ENCODE measurements around a stretch of chr16.

DNA sequence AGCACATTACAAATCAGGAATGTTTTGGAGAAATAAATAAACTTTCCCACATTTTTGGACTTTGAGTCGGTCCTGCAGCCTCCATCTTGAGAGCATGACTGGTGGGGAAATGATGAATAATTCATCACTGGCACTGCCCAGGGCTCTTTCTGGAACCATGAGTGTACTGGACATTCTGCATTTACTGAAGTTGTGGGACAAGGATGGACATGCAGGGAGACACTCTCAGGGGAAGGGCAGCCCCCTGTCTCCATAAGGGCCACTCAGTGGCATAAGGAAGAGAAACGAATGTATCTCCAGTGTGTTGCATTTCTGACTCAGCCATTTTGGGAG, 8.0 kb downstream of the FOXL1 start:
- PRO-cap: bidirectional peak, plus-strand start at position 180 of the sequence, minus-strand start outside the sequence
- RAMPAGE, long total RNA, 2 experiments: no peak in any of the 2 experiments

- PRO-cap: no peak
- RAMPAGE, long total RNA, 2 experiments: no peak in any of the 2 experiments
Measured at GRCh38 chr16:86651674-86652219, 73.4 kb downstream of the FOXL1 start.

- PRO-cap: bidirectional peak, plus-strand start at chr16:86670144, minus-strand start at chr16:86669888
- RAMPAGE, long total RNA, 2 experiments: no peak in any of the 2 experiments
Measured at GRCh38 chr16:86669701-86670426, 91.5 kb downstream of the FOXL1 start.

- PRO-cap: no peak
- RAMPAGE, long total RNA, 2 experiments: no peak in any of the 2 experiments
Measured at GRCh38 chr16:86751248-86751578, 172.9 kb downstream of the FOXL1 start.

- PRO-cap: no peak
- RAMPAGE, long total RNA, 2 experiments: no peak in any of the 2 experiments
Measured at GRCh38 chr16:87326175-87326805, 9.1 kb upstream of the C16orf95 start.

- PRO-cap: unidirectional peak, plus-strand start at chr16:87350909; bidirectional peak, plus-strand start at chr16:87351127, minus-strand start at chr16:87350950
- RAMPAGE, long total RNA, 2 experiments: no peak in any of the 2 experiments
Measured at GRCh38 chr16:87350655-87351368, 32.8 kb downstream of the FBXO31 start.

DNA sequence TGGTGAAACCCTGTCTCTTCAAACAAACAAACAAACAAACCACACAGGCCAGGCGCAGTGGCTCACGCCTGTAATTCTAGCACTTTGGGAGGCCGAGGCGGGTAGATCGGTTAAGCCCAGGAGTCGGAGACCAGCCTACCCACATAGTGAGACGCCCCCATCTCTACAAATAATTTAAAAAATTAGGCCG, 1.3 kb upstream of the FBXO31 start:
- PRO-cap: no peak
- RAMPAGE, long total RNA, 2 experiments: no peak in any of the 2 experiments

GRCh38 chr16:87387909-87388946, 3.9 kb upstream of the MAP1LC3B start:
- PRO-cap: bidirectional peak, plus-strand start at chr16:87388224, minus-strand start at chr16:87388129; bidirectional peak, plus-strand start at chr16:87388634, minus-strand start at chr16:87388340
- RAMPAGE, long total RNA, 2 experiments: no peak in any of the 2 experiments

- PRO-cap: no peak
- RAMPAGE, long total RNA, 2 experiments: no peak in any of the 2 experiments
Measured at GRCh38 chr16:87405231-87405820, 13.2 kb downstream of the MAP1LC3B start.

- PRO-cap: no peak
- RAMPAGE, long total RNA, 2 experiments: no peak in any of the 2 experiments
Measured at GRCh38 chr16:87408641-87409712, 16.8 kb downstream of the MAP1LC3B start.

GRCh38 chr16:87723120-87723776, 42.5 kb downstream of the KLHDC4 start:
- PRO-cap: unidirectional peak, plus-strand start at chr16:87723468
- RAMPAGE, long total RNA, 2 experiments: no peak in any of the 2 experiments

DNA sequence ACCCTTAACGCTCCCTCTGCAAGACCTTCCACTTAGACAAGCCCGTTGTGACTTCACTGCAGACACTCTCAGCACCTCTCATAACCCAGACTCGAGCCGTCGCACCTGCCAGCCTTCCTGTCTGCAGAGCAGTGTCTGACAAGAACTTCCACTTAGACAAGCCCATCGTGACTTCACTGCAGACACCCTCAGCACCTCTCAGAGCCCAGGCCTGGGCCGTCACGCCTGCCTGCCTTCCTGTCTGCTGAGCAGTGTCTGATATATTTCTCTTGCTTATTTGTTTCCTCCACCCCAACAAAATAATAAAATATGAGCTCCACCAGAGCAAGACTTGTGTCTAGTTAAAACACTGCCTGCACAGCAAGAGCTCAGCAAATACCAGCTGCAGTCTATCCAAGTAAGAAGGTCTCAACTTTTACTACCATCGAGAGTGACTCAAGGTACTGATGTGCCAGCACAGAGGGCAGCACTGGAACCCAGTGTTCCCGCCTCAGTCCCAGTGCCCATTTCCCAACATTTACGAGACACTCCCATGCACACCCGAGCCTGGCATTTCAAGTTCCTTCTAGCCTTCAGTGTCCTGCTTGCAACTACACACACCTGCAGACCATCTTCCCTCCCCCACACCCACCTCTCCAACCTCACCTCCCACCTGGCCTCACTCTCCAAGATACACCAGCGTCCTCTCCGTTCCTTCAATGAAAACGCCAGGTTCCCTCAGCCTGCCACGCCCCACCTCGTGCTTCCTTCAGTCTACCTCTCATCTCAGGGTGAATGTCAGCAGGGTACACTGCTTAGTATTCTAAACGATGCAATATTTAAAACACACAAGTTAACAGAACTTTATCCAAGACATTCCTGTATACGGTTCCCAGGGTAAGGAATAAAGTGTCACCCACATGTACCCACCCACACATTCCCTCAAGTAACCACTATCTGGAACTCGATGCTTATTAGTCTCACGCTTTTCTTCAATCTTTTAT, 3.2 kb downstream of the KLHDC4 start:
- PRO-cap: no peak
- RAMPAGE, long total RNA, 2 experiments: no peak in any of the 2 experiments

DNA sequence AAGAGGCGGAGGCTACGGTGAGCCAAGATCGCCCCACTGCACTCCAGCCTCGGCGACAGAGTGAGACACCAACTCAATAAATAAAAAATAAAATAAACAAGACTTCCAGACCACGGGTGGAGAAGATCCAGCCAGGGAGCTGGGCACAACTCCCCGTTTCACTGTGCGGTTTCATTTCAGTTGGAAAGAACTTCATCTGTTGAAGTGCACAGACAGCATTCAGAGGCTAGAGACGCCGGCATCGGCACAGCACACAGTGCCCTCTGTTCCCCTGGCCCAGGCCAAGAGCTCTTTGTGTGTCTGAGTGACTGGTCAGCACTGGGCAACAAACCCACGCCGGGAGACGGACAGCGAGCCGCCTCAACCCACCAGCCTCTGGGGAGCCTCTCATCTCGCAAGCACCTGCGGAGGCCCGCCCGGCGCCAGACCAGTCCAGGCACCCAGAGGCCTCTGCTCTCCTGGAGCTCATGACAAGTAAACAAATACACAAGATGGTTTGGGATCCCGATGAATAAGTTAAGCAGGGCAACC, 25.5 kb upstream of the KLHDC4 start:
- PRO-cap: no peak
- RAMPAGE, long total RNA, 2 experiments: no peak in any of the 2 experiments

GRCh38 chr16:87831717-87832362, 37.5 kb downstream of the SLC7A5 start:
- PRO-cap: no peak
- RAMPAGE, long total RNA, 2 experiments: no peak in any of the 2 experiments

- PRO-cap: bidirectional peak, plus-strand start at chr16:87837322, minus-strand start at chr16:87837209; bidirectional peak, plus-strand start at chr16:87837421, minus-strand start at chr16:87837384
- RAMPAGE, long total RNA, 2 experiments: no peak in any of the 2 experiments
Measured at GRCh38 chr16:87836986-87837838, 32.1 kb downstream of the SLC7A5 start.

GRCh38 chr16:87840467-87841471, 28.5 kb downstream of the SLC7A5 start:
- PRO-cap: no peak
- RAMPAGE, long total RNA, 2 experiments: no peak in any of the 2 experiments

GRCh38 chr16:87845796-87846872, 23.2 kb downstream of the SLC7A5 start:
- PRO-cap: no peak
- RAMPAGE, long total RNA, 2 experiments: no peak in any of the 2 experiments

DNA sequence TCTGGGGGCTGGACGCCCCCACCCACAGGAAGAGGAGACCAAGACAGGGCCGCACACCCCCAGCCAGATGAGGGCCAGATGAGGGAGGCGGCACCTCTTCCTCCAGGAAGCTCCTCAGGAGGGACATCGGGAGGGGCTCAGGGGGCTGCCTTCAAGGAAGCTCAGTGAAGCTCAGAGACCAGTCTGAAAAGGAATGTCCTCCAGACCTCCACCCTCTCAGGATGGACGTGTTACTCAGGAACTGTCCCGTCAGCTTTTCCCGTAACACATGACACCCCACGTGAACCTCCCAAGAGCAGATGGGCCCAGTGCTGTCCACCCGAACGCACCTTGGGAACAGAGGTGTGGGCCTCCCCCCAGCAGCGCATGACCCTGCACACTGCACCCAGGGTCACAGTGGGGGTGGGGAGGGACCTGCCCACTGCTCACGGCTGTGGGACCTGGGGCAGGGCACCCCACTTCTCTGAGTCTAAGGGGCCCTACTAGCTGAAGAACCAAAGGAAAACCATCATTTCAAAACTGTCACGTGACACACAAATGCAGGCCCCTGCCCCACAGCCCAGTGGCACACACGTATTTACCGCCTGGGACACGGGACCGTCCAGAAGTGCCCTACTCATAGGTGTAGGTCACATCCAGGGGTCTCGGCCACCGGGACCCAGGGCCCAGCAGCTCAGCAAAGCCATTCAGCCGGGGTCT, 21.8 kb downstream of the SLC7A5 start:
- PRO-cap: no peak
- RAMPAGE, long total RNA, 2 experiments: no peak in any of the 2 experiments

DNA sequence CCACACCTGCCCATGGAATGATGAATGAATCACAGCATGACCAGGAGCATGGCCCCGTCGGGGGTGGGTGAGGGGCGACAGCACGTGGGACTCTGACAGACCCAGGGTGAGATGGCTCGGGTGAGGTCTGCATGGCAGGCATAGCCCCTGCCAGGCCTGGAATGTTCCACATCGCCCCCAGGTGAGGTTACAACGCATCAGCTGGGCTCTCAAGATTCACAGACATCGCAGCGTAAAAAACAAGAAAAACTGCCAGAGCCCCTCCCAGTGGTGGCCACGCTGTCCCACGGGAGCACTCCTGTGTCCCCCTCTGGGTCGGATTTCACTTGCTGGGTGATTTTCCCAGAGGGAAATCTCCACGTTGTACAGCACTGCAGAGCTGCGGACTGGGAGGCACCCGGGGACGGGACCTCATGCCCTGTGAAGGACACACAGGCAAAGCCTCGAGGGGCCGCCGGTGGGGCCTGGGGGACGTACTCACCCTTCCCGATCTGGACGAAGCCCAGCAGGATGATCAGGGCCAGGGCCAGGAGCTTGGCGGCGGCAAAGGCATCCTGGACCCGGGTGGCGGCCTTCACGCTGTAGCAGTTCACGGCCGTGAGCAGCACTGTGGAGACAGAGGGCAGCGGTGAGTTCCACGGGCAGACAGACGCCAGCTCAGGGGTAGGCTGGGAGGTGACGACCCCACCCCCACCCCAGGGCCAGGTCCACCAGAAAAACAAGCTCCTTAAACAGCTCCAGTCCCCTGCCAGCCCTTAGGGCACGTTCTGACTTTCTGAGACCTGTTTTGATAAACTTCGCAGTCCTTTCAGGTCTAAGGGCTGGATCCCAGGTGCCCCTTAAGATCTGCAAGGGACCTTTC, 17.8 kb downstream of the SLC7A5 start:
- PRO-cap: no peak
- RAMPAGE, long total RNA, 2 experiments: no peak in any of the 2 experiments

GRCh38 chr16:87921386-87921943, 14.9 kb downstream of the CA5A start:
- PRO-cap: no peak
- RAMPAGE, long total RNA, 2 experiments: no peak in any of the 2 experiments